Mucosa of descending colon (tissue), 1 donor: ENCODE results near the gene NAALADL1.

- PRO-cap = no peak
Measured at GRCh38 chr11:65041807-65042091, 739 bp downstream of the SAC3D1 start.

- PRO-cap = no peak
Measured at GRCh38 chr11:65058382-65058773, at the start of gene NAALADL1. TSS of gene NAALADL1 (minus strand) at chr11:65058553.

- PRO-cap = bidirectional peak, plus-strand start at chr11:65060392, minus-strand start at chr11:65060276
Measured at GRCh38 chr11:65060143-65060602, 1.8 kb upstream of the NAALADL1 start.

GRCh38 chr11:65102507-65102790 is 6.4 kb downstream of the VPS51 start:
- PRO-cap = no peak

DNA sequence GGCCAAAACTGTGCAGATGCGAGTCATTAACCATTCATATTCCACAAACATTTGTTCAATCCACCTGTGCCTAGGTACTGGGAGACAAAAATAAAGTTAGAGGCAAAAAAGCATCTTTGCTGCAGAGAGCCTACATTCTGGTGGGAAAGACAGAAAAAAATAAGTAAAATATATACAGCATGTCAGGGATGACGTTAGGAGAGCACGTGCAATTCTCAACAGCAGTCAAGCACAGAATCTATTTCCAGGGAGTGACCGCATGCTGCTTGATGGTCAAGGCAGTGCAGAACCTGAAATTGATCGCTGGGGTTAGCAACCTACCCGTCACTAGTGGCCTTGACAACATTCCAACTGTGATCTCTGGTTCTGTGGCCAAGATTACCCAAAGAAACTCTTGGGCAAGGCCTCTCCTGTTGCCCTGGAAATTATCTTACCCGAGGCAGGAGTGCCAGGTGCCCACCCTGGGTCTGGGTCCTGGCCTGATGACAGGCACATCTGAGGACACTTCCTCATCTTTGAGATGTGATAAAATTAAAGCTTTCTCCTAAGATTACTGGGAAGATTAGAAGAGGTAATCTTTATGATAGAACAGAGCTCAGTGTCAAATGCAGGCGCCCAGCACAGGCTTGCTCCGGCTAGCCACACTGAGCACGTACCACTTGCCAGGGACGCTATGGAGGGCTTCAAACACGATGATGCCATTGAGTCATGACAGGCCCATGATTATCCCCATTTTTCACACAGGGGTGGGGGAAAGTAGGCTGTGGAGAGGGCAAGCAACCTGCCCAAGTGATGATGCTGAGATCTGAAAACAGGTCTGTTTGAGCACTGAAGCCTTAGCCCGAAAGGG is 2.2 kb downstream of the TM7SF2 start:
- PRO-cap = no peak

DNA sequence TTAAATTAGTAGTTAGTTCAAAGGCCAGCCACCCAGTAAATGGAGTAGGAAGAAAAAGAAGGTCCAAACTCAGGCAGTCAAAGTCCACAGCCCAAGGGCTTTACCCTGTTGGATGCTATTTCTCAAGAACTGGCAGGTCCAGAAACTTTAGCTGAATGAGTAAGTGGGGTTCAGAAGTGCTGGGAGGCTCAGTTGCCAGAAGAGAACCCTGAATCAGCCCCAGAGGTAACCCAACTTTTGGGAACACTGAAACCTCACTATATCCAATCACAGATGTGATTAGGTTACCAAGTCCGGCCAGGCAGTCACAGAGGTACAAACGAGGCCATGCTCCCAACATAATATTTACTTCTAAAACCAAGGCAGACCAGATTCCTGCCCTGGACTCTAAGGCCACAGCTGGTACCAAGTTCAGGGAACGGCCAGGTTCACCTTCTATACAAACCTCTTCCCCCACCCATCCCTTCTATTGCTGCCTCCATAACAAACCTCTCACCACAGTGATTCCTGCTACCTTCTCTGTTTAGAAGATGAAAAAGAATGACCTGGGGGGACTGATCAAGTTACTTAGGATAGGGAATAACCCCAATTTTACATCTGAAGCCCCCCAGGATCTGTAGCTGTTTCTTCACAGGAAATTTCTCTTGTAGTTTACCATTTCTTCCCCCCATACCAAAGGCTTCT is 1.9 kb downstream of the FAU start:
- PRO-cap = no peak

DNA sequence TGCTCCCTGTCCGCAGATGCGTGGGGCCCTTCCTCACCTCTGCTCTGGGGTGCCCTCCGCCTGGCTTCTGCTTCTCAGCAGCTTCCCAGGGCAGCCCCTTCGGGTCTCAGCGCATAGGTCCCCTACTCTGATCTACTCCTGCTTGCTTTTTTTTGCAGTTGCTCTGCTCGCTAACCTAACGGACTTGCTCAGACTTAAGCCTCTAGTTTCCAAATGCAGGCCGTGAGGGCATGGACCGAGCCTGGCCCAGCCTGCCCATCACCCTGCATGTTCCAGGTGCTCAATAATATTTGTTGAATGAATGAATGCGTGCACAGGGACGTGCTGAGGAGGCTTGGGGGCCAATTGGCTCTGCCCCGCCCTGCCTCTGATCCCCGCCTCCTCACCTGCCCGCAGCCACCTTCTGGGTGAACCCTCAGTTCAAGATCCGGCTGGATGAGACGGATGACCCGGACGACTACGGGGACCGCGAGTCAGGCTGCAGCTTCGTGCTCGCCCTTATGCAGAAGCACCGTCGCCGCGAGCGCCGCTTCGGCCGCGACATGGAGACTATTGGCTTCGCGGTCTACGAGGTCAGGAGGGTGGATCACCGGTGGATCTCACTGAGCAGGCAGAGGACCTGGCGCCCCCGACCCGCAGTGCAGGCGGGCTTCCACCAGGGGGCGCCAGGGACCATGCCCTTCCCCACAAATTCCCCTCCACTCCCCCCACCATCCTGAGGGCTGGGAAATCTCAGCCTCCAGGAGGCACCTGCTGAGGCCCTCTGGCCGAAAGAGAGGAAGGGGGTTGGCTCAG is 22.8 kb downstream of the CAPN1 start:
- PRO-cap = no peak

DNA sequence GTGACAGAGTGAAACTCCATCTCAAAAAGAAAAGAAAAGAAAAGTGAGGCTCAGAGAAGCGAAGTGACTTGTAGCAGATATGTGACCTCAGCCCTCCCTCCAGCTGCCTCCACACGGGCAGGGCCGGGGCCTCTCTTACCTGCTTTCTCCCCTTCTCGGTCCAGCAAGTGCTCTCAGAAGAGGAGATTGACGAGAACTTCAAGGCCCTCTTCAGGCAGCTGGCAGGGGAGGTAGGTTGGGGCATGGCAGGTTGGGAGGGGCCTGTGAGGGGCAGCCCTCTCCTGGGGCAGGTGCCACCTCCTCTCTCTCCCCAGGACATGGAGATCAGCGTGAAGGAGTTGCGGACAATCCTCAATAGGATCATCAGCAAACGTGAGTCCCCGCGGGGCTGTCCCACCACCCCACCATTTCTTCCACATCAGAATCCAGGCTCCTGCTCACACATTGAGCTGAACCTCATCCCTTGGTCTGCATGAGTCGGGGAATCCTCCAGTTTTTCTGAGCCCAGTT is 26.2 kb downstream of the CAPN1 start:
- PRO-cap = no peak

- PRO-cap = no peak
Measured at GRCh38 chr11:65321125-65321569, 6.5 kb downstream of the CDC42EP2 start.

DNA sequence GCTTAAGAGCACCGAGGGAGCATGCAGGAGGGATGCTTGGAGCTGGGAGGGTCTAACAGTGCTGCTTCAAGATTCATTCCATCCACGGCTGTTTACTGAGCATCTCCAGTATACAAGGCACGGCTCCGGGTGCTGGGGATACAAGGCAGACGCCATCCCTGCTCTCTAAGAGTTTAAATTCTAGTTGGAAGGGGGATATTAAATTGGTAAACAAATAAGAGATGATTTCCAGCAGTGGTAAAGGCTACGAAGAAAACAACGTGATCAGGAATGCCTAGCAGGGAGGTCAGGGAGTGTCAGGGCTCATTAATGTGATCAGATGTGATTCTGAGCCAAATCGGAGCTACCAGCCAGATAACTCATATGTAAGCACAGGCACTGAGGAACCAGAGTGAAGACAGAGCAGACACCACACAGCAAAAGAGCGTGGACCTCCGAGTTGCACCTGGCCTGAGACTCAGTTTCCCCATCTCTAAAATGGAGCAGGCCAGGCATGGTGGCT is 7.8 kb downstream of the CDC42EP2 start:
- PRO-cap = no peak

DNA sequence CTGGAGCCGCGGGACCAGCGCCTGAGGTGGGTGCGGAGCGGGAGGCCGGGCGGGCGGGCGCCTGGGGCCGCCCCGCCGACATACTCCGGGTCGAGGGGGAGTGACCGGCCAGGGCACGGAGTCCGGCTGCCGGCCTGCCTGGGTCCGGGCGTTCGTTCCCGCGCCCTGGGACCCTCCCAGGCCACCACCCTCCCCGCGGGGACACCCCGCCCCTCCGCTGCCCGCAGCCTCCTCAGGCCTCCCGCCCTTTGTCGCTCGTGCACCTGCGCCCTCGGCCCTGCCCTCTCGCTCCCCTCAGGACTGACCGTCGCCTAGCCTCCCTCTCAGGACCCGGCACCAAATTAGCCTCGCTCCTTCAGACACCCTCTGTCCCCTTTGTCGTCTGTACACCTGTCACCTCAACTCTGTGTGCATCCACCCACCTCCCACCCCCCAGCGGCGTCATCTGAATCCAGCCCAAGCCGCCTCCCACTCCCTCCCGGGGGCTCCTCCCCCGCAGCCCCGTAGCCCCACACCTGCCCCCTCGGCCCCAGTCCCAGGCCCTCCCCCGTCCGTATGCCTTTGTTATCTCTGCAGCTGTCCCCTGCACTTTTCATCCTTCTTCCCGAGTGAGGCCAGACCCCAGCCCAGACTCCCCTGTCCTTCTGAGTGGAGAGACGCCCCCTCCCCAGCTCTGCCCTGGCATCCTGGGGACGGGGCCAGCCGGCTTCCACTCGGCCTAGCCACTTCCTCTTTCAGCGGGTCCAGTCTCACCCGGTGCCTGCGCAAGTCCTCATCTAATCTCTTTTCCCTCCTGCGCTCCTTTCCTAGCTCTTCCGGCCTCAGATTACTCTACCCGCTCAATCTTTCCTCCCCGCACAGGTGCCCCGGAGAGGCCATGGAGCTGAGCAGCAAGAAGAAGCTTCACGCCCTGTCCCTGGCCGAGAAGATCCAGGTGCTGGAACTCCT is 655 bp downstream of the TIGD3 start:
- PRO-cap = no peak

GRCh38 chr11:65381739-65382051 is 751 bp downstream of the SLC25A45 start:
- PRO-cap = bidirectional peak, plus-strand start at chr11:65381928, minus-strand start at chr11:65381826; bidirectional peak, plus-strand start at chr11:65382122, minus-strand start at chr11:65381971

GRCh38 chr11:65385015-65385619 is 1.3 kb upstream of the FRMD8 start:
- PRO-cap = unidirectional peak, plus-strand start at chr11:65385398

DNA sequence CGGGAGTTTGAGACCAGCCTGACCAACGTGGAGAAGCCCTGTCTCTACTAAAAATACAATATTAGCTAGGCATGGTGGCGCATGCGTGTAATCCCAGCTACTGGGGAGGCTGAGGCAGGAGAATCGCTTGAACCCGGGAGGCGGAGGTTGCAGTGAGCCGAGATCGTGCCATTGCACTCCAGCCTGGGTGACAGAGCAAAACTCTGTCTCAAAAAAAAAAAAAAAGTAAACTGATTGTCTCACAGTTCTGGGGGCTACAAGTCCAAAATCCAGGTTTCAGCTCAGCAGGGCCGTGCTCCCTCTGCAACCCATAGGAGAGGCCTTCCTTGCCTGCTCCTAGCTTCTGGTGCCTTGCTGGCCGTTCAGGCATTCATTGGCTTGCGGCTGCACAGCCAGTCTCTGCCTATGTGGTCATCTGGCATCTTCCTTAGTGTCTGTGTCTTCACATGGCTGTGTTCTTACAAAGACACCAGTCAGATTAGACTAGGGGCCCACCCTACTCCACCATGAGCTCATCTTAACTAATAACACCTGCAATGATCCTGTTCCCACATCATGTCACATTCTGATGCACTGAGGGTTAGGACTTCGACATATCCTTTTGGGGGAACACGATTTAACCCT is 28.2 kb downstream of the FRMD8 start:
- PRO-cap = no peak

- PRO-cap = bidirectional peak, plus-strand start at chr11:65421384, minus-strand start at chr11:65421353; bidirectional peak, plus-strand start at chr11:65421709, minus-strand start at chr11:65421591
Measured at GRCh38 chr11:65420933-65421919, 34.8 kb downstream of the FRMD8 start.

DNA sequence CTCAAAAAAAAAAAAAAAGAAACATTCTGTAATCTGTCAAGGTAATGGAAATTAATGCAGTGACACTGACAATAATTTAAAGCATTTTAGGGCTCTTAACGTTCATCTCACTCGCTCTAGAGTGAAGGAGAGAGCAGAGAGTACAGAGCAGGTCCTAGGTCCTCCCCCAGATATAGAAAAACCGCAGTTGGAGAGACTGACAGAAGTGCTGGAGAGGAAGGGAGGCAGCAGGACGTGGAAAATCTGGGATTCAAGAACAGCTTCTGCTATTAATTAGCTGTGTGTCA is 28.7 kb upstream of the SCYL1 start:
- PRO-cap = unidirectional peak, plus-strand start at position 202 of the sequence

DNA sequence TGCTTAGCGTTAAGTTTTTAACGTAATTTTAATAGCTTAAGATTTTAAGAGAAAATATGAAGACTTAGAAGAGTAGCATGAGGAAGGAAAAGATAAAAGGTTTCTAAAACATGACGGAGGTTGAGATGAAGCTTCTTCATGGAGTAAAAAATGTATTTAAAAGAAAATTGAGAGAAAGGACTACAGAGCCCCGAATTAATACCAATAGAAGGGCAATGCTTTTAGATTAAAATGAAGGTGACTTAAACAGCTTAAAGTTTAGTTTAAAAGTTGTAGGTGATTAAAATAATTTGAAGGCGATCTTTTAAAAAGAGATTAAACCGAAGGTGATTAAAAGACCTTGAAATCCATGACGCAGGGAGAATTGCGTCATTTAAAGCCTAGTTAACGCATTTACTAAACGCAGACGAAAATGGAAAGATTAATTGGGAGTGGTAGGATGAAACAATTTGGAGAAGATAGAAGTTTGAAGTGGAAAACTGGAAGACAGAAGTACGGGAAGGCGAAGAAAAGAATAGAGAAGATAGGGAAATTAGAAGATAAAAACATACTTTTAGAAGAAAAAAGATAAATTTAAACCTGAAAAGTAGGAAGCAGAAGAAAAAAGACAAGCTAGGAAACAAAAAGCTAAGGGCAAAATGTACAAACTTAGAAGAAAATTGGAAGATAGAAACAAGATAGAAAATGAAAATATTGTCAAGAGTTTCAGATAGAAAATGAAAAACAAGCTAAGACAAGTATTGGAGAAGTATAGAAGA is 25.5 kb upstream of the SCYL1 start:
- PRO-cap = unidirectional peak, plus-strand start at position 168 of the sequence

GRCh38 chr11:65501054-65501295 is 23.9 kb upstream of the SCYL1 start:
- PRO-cap = no peak

DNA sequence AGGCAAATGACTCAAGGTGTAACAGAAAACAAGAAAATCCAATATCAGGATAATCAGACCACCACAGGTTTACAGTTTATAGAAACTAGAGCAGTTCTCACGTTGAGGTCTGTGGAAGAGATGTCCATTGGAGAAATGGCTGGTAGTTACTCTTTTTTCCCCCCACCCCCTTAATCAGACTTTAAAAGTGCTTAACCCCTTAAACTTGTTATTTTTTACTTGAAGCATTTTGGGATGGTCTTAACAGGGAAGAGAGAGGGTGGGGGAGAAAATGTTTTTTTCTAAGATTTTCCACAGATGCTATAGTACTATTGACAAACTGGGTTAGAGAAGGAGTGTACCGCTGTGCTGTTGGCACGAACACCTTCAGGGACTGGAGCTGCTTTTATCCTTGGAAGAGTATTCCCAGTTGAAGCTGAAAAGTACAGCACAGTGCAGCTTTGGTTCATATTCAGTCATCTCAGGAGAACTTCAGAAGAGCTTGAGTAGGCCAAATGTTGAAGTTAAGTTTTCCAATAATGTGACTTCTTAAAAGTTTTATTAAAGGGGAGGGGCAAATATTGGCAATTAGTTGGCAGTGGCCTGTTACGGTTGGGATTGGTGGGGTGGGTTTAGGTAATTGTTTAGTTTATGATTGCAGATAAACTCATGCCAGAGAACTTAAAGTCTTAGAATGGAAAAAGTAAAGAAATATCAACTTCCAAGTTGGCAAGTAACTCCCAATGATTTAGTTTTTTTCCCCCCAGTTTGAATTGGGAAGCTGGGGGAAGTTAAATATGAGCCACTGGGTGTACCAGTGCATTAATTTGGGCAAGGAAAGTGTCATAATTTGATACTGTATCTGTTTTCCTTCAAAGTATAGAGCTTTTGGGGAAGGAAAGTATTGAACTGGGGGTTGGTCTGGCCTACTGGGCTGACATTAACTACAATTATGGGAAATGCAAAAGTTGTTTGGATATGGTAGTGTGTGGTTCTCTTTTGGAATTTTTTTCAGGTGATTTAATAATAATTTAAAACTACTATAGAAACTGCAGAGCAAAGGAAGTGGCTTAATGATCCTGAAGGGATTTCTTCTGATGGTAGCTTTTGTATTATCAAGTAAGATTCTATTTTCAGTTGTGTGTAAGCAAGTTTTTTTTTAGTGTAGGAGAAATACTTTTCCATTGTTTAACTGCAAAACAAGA is 23.2 kb upstream of the SCYL1 start:
- PRO-cap = bidirectional peak, plus-strand start at position 320 of the sequence, minus-strand start at position 375 of the sequence

DNA sequence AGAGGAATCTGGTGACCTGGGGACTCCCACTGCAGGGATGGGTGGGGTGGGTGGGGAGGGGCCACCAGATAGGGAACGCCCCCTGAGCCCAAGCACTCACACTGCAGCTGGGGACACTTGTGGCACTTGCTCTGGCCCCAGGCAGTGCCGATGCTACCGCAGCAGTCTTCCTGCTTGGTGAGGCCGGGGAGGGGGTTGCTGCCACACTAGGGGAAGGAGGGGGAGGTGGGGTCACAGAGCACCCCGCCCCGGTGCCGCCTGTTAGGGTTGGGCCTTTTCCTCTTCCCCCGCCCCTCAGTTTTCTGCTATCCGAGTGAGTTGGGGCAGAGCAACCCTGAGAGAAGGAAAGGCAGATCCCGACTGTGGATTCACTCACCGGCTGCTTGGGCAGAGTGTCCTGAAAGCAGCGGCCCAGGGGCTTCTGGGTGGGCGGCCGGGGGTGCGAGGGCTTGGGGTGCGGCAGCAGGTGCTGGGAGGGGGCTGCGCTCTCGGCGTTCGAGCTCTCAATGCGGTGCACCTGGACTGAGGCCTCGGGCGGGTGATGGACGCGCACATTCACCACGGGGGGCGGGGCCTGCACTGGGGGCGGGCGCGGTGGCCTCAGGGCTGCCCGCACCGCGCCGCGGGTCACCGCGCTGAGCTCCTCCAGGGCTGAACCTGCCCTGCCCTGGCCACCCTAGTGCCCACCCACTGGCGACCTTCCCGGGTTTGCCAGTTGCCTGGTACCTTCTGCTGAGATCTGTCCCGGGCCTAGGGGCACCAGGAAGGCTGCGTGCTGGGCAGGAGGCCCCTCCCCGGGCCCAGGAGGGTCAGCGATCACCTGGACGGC is 4.6 kb downstream of the LTBP3 start:
- PRO-cap = bidirectional peak, plus-strand start at position 337 of the sequence, minus-strand start at position 152 of the sequence